Ishikawa (cell line): Measurements from ENCODE around the gene NEK4.

- RRBS: no CpG with 5 or more reads among the region's 12 CpGs
Measured at GRCh38 chr3:52019623-52020249, 24.0 kb upstream of the RPL29 start.

- RRBS: 18% methylated on average over 24 of the region's 93 CpGs
Measured at GRCh38 chr3:52055254-52056269, 809 bp downstream of the DUSP7 start.

DNA sequence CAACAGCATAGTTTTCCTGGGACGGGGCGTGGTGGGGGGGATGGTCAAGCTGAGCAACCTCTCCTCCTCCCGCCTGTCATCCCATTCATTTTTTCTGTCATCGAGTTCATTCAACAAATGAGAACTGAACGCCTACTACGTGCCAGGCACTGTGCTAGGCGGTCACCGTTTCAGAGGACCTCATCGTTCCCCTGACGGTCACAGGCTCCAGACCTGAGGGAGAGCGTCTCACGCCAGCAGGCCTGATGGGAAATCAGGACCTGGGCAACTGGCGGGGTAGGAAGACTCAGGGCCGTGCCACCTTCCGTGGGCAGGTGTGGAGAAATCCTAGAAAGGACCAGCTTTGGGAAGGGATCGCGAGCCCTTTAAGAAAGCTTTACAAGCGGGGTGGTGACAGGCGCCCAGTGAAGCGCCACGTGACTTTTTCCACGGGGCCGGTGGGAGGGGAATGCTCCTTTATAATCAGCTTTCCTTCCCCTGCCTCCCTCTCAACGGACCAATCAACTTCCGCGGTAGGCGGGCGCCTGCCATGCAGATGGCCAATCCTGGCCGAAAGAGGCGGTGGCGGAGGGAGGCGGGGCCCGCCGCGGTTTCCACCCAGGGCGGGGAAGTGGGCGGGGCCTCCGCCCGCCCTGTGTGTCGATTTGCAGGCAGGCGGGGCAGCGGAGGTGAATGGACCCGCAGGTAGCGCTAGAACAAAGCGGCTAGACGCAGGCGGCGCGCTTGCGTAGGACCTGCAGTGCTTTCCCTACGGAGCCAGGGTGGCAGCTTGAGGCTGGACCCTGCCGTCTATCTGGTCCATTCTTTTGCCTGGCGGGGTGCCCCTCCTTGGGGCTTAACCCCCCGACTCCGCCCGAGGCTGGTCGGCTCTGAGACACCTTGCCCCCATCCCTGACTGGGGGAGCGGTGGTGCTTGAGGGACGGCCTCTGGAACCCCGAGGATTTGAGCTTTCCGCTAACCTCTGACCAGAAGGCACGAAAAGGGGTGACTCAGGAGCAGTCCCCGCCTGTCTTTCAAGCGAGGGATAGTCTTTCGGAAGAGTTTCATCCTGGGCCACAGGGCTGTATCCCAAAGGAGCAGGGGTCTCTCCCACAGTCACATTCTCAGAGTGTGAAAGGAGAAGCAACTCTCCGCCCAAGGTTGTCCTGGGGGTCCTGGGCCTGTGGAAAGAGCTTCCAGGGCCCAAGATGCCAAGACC lies 937 bp upstream of the DUSP7 start:
- RRBS: no CpG with 5 or more reads among the region's 66 CpGs

GRCh38 chr3:52121440-52121887 lies 32.8 kb downstream of the POC1A start:
- RRBS: no CpG with 5 or more reads among the region's 8 CpGs

DNA sequence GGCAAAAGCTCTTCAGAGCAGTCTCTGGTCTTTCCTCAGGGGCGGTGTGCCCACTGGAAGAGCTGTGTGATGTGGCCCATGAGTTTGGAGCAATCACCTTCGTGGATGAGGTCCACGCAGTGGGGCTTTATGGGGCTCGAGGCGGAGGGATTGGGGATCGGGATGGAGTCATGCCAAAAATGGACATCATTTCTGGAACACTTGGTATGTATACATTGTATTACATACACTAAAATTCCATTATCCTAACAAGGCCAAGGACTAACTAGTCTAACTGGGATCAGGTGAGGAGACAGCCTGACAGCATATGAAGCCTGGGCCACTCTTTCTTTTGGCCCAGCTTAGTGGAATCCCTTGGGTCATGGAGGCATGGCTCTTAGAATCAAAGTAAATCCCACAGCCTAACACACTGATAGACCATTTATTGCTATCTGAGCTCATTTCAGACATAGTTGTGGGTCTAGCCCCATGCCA lies 10.1 kb downstream of the ALAS1 start:
- RRBS: no CpG with 5 or more reads among the region's 6 CpGs

DNA sequence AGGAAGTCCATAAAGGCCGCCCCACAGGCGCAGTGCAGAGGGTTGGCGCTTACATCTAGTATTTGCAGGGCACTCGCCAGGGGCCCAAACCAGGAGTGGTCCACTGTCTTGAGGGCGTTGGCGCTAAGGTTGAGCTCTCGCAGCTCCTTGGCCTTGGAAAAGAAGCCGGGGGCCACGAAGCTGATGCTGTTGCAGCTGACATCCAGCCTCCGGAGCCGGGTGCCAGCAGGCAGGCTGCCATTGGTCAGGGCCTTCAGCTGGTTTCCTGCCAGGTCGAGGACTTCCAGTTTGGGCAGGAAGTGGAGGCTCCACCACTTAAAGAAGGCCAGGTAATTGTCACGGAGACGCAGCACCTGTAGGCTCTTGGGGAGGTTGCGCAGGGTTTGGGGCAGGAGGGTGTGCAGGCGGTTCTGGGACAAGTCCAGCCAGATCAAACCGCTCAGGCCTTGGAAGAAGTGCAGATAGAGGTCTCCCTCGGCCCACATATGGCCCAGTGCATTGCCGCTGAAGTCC lies 3.4 kb downstream of the TLR9 start:
- RRBS: 81% methylated on average over 2 of the region's 19 CpGs

DNA sequence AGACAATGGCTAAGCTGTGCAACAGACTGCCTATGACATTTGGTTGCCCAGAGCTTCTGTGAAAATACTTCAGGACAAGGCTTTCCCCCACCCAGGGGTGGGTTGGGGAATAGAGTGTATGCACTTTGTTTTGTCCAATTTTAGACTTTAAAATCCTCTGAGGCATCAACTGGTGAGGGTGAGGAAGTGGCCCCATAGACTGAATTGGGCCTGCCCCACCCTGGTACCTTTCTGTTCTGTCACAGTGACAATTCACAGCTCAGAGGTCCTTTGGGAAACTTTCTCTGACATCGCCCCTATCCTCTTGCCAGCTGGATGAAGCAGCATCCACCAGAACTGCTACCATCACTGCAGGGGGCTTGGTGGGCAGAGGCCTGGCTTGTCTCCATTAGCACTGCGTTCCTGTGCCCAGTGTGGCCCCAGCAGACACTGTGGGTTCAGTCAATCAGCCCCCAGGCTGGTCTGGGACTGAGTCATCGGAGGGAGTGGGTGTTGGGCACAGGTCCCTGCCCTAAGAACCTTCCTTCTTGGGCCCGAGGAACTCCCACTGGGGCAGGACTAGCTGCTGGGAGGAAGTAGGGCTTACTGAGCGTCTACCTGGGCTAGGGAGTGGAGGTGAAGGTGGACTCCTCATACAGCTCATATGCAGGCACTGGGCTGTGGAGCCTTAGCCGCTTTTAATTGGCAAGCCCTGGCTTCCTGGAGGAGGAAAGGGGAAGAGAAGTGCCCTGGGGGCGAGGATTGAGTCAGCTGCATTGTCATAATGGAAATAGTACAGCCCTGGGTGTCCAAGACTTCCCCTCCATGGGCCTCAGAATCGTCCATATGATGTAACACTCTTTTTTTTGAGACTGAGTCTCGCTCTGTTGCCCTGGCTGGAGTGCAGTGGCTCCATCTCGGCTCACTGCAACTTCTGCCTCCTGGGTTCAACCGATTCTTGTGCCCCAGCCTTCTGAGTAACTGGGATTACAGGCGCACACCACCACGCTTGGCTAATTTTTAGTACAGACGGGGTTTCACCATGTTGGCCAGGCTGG lies 1.5 kb upstream of the PPM1M start:
- RRBS: no CpG with 5 or more reads among the region's 14 CpGs

DNA sequence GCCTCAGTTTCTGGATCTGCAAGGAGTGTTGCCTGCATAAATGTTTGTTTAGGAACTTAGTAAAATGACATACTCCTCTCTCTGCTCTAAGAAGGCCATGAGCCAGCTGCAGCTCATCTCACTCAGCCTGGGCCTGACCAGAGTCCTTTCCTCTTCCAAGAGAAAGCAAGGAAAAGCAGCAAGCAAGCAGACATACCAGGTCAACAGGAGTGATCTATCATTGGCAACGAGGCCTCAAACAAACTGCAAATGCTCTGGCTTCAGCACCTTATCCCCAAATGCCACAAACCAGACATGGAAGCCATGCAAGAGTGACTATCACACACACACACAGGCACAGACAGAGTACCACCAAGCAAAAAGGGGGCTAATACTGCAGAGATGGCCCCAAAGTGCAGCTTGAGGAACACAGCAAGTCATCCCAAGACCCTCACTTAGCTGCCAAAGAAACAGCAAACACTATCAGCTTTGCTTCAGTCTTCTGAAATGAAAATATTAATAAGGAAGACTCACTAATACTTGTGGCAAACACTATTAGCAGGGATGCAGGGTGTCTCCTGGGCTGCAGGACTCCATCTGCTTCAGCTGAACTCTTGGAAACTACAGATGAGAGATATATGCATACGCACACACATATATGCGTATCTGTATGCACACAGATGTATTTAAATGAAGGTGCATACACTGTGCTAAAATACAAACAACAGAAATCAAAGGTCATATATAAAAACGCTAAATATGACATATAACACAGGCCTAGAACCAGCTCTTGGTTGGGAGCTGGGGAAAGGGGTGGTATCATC lies 10.4 kb downstream of the PPM1M start:
- RRBS: no CpG with 5 or more reads among the region's 4 CpGs

- RRBS: no CpG with 5 or more reads among the region's 8 CpGs
Measured at GRCh38 chr3:52267970-52268507, 10.4 kb downstream of the WDR82 start.

DNA sequence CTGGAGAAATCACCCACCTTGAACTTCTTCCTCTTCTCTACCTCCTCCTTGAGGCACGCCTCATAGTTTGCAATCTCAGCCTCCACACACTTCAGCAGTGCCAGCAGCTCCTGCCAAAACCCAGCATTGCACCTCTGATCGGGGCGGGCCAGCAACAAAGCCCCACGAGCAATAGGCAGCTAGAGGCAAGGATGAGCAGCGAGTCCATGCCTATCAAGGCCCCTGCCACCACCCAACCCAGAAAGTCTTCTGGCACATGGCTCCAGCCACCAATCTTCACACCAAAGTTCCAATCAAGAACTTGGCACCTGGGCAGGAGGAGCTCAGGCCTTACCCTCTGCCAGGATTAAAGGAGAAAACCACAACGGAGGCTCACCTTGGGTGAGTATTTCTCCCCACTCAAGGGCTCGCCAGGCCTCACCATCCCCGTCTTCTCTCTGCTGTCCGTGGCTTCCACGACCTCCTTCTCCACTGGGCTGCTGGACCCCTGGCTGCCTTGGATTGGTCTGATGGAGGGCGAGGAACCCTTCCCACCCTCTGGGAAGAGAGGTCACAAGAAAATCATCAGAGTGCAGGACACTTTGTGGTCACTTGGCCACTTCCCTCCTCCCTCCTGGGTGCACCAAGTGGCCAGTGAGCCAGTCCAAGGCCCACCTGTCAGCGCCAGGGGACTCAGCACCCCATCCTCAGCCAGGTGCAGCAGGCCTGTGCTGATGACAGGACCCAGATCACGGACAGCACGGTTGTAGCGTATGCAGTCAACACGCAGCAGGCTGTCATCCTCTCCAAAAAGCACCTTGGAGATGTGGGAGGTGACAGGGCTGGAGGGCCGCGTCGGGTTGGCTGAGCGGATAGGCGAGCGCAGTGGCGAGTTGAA lies 6.8 kb downstream of the BAP1 start:
- RRBS: no CpG with 5 or more reads among the region's 23 CpGs

- RRBS: 7% methylated on average over 7 of the region's 20 CpGs
Measured at GRCh38 chr3:52437596-52438294, 7.2 kb downstream of the SEMA3G start.

GRCh38 chr3:52456055-52457072 lies 960 bp downstream of the NISCH start:
- RRBS: no CpG with 5 or more reads among the region's 22 CpGs

DNA sequence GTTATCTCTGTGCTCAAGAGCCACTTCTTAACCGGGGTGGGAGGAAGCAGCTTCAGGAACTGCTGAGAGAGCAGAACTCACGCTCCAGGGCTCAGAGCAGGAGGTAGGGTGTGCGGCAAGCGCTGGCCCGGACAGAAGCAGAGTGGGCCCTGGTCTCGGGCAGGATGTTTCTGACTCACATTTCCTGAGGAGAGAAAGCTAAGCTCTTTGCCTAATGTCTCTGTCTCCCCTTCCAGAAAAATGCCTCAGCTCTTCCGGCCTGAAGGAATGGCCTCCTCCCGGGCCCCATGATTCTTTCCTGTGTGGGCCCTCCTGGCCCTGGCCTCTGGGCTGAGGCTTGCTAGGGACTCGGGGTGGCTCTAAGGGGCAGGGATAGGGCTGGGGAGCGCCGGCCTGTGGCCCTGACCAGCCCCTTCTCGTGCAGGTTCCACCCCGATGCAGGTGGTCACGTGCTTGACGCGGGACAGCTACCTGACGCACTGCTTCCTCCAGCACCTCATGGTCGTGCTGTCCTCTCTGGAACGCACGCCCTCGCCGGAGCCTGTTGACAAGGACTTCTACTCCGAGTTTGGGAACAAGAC lies 4.1 kb upstream of the STAB1 start:
- RRBS: 91% methylated on average over 9 of the region's 23 CpGs

GRCh38 chr3:52525873-52526858 lies 7.5 kb downstream of the NT5DC2 start:
- RRBS: no CpG with 5 or more reads among the region's 10 CpGs

- RRBS: no CpG with 5 or more reads among the region's 12 CpGs
Measured at GRCh38 chr3:52609180-52610117, 73.0 kb downstream of the UQCC5 start.

- RRBS: no CpG with 5 or more reads among the region's 4 CpGs
Measured at GRCh38 chr3:52686858-52687398, 1.1 kb downstream of the GNL3 start.

DNA sequence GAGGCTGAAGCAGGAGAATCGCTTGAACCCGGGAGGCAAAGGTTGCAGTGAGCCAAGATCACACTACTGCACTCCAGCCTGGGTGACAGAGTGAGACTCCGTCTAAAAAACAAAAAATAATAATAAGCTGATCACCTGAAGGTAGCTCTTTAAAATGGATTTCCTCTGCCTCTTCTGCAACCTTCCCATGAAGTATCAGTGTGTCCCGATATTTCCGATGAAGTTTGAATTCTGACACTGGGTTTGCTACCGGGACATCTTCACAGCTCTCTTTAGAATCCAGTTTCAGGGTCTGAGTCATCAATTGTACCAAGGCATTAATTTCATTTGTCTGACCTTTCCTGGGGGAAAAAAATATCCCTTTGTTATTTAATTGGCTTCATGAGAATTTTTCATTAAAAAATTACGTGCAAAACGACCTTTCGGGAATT lies 31.4 kb downstream of the NEK4 start:
- RRBS: no CpG with 5 or more reads among the region's 9 CpGs

DNA sequence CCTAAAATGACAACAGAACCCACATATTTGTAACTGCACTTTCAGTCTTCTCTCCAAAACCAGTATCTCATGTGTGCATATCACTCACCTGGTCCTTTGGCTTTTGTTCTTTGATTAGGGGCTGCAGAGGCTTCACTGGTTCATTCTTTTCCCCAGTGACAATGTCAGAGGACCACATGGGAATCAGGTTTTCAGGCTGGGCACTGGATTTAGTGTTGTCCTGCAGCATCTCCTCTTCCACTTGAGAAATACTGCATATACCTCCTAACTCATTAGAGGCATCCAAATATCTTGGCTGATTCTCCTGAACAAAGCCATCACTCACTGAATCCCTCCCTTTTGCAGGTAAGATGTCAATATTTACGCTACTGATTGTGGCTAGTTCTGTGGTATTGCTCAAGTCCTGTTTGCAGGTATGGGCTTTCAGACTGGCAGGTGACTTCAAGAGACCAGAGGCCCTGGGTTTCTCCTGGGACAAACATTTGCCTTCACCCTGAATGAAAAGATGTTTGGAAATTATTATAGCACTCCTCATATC lies 18.8 kb downstream of the NEK4 start:
- RRBS: no CpG with 5 or more reads among the region's 1 CpG

- RRBS: 1% methylated on average over 26 of the region's 73 CpGs
Measured at GRCh38 chr3:52770456-52771757, at the start of gene NEK4. Gene NEK4, minus strand, starts transcription at chr3:52770940.

- RRBS: no CpG with 5 or more reads among the region's 8 CpGs
Measured at GRCh38 chr3:52775837-52776379, 1.5 kb upstream of the ITIH1 start.